AG10803 (cell line): ENCODE results near the genes SSC4D, ZP3, POMZP3 and MAGI2.

- RRBS: 21% methylated on average over 2 of the region's 6 CpGs
Observed at GRCh38 chr7:76364053-76364429, 5.2 kb upstream of the YWHAG start.

- RRBS: no CpG with 5 or more reads among the region's 6 CpGs
Observed at GRCh38 chr7:76365908-76366513, 7.2 kb upstream of the YWHAG start.

- RRBS: no CpG with 5 or more reads among the region's 8 CpGs
Observed at GRCh38 chr7:76377487-76378042, 18.8 kb upstream of the YWHAG start.

DNA sequence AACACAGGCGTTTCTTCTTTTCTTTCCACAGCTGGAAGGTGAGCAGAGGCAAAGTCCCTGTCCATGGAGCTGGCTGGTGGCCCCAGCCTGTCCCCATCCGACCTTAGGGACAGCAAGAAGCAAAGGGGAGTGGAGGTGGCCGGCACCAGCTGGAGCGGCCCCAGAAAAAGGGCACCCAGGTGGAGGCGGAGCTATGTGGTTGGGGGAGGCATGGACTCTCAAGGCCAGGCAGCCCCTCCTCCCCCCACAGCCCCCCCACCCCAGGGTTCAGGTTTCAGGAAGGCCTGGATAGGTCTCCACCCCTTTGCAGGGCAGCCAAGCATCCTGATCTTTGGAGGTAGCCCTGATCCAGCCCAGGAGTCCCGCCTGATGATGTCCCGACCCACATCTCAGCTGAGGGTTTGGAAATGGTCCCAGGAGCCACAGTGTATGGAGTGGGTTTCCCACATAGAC lies at the start of gene SSC4D:
Gene SSC4D, minus strand, starts transcription at position 170 of the 453 bp plus-strand sequence.
- RRBS: no CpG with 5 or more reads among the region's 7 CpGs

GRCh38 chr7:76424758-76425051 lies at the start of gene ZP3:
TSS of gene ZP3 (plus strand) at chr7:76424950.
- RRBS: no CpG with 5 or more reads among the region's 2 CpGs

GRCh38 chr7:76516020-76516527 lies 5.7 kb downstream of the UPK3B start:
- RRBS: 0% methylated on average over 1 of the region's 35 CpGs

- RRBS: no CpG with 5 or more reads among the region's 76 CpGs
Observed at GRCh38 chr7:76627112-76628243, at the start of gene POMZP3. TSS of gene POMZP3 (minus strand) at chr7:76627279.

DNA sequence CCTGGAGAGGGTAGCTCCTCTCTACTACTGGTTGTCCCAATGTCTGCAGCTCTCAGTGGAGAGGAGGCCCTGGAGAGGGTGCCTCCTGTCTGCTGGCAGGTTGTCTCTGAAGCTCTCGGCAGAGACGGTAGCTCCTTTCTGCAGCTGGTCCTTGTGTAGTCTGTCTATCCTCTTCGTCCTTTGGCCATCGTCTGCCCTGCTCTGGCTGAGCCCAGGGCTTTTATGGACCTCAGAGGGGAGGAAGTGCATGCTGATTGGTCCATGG lies 4.1 kb downstream of the CCDC146 start:
- RRBS: no CpG with 5 or more reads among the region's 4 CpGs

DNA sequence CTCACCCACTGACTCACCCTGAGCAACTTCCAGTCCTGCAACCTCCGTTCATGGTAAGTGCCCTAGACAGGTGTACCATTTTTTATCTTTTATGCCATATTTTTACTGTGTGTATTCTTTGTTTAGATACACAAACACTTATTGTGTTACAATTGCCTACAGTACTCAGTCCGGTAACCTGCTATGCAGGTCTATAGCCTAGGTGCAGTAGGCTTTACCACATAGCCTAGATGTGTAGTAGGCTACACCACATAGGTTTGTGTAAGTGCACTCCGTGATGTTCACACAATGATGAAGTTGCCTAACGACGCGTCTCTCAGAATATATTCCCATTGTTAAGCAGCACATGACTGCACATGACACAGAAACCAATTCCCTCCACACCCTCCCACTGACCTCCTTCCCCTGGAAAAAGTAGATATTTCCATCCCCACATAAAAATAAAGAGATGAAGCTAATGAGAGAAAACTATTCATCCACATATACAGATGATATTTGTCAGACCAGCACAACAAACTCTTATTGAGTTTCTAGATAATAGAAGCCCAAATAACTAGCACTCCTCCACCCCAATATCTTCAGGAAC lies 44.9 kb upstream of the FGL2 start:
- RRBS: no CpG with 5 or more reads among the region's 6 CpGs

DNA sequence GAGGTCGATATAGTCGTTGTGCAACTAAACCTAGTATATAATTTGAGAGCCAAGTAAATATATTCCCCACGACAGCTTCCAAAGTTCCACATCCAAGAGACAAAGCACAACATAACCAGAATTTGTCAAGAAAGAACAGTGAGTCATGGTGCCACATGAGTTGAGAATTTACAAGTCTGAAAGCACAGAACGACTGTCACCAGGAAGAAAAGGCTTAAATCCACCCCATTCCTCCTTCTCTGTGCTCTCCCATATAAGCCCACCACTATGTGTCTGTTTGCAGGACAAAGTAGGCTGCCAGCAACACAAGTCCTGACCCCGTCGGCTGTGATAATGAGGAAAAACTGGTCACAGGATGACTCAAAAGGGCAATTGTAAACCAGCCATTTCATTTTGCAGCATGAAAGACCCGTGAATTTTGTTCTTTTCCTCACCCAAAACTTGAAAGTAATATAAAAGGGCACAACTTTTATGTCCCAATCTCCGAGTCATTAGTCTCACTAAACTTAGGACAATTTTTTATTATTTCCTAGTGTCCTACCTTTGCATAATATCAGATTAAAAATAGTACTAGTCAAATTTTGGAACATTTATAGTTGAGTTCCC lies 32.7 kb downstream of the GSAP start:
- RRBS: no CpG with 5 or more reads among the region's 8 CpGs

- RRBS: no CpG with 5 or more reads among the region's 6 CpGs
Observed at GRCh38 chr7:77711211-77711680, 15.0 kb downstream of the RSBN1L start.

GRCh38 chr7:77839995-77840573 lies 41.9 kb upstream of the TMEM60 start:
- RRBS: no CpG with 5 or more reads among the region's 2 CpGs

GRCh38 chr7:77931888-77932556 lies 133.8 kb upstream of the TMEM60 start:
- RRBS: no CpG with 5 or more reads among the region's 7 CpGs

DNA sequence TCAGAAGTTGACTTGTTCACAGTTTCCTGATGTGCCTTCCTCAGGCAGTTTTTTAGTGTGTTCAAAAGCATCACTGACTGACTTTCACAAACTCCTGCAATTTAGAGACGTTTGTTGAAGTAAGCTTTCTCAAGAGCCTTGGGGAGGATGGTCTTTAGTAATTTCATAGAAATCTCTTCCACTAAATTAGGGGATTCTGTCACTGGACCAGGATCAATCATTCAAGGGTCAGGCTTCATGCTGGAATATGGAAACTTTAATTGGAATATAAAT lies 432.5 kb upstream of the TMEM60 start:
- RRBS: no CpG with 5 or more reads among the region's 1 CpG

- RRBS: no CpG with 5 or more reads among the region's 1 CpG
Observed at GRCh38 chr7:79191449-79192065, 261.9 kb downstream of the MAGI2 start.

DNA sequence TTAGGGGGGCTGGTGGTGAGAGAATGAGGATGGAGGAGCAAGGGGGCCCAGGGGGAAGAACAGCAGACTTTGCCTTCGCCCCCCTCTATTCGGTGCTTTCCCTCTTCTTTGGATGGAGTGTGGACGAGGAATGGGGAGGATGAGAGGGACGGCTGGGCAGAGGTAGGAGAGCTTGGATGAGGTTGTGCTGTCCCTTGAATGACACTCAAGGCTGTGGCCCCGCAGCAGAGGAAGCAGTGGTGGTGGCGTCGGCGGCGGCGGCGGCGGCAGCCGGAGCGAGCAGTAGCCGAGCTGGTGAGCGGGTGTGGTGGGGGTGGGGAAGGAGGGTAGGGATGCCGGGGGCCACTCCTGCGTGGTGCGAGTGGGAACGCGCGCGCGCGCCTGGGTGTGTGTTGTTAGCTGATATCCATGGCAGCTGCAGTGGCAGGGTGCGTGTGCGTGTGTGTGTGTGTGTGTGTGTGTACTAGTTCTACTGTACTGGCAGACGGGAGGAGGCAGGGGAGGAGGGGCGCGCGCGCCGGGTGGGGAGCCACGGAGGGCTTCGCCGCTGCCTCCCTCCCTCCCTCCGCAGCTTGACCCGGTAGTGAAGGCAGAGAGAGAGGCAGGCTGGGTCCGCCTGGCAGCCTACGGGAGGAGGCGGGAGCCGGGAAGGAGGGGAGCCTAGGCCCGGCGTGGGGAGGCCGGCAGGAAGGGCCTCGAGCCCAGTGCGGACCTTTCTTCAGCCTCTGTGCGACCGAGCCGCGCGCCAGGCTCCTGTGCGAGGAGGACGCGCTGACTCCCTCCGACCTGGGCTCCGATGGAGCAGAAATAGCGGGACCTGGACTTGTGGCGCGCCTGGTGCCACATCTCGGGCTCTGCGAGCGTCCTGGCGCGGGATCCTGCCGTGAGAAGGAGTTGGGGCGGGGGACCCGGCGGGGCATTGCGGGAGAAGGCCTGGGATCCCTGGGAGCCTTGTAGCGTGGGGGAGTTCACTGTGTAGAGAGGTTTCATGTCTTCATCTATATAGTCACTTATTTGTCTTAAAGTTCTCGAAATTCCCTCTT lies at the start of gene MAGI2:
Gene MAGI2, minus strand, starts transcription at position 306 of the 1,043 bp plus-strand sequence.
- RRBS: 1% methylated on average over 15 of the region's 72 CpGs

GRCh38 chr7:79454405-79455207 lies 1.1 kb upstream of the MAGI2 start:
- RRBS: no CpG with 5 or more reads among the region's 27 CpGs

- RRBS: no CpG with 5 or more reads among the region's 5 CpGs
Observed at GRCh38 chr7:80369467-80369809, 142.4 kb downstream of the GNAT3 start.

DNA sequence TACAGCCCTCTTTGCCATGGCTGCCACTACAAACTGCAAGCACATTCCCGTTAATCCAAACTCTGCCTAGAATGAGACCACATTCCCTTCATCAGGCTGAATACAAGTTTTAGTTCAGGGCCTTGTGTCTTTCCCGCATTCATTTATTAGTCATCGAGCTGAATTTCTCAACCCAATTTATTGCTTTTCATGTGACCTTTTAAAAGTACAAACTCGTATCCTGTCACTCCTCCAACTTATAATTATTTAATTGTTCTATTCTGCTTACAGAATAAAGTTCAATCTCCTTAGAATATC lies 23.4 kb upstream of the CD36 start:
- RRBS: no CpG with 5 or more reads among the region's 4 CpGs

- RRBS: no CpG with 5 or more reads among the region's 4 CpGs
Observed at GRCh38 chr7:80623513-80624465, 14.7 kb upstream of the CD36 start.